Umbilical cord (tissue), 2 donors: ENCODE measurements around a stretch of chr15.

DNA sequence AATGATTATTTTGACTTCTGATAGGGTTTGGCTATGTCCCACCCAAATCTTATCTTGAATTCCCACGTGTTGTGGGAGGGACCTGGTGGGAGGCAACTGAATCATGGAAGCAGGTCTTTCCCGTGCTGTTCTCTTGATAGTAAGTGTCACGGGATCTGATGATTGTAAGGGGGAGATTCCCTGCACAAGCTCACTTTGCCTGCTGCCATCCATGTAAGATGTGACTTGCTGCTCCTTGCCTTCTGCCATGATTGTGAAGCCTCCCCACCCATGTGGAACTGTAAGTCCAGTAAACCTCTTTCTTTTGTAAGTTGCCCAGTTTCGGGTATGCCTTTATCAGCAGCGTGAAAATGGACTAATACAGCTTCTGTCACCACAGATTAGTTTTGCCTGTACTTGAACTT lies 7.2 kb downstream of the FEM1B start:
- RAMPAGE, long total RNA, result no peak

DNA sequence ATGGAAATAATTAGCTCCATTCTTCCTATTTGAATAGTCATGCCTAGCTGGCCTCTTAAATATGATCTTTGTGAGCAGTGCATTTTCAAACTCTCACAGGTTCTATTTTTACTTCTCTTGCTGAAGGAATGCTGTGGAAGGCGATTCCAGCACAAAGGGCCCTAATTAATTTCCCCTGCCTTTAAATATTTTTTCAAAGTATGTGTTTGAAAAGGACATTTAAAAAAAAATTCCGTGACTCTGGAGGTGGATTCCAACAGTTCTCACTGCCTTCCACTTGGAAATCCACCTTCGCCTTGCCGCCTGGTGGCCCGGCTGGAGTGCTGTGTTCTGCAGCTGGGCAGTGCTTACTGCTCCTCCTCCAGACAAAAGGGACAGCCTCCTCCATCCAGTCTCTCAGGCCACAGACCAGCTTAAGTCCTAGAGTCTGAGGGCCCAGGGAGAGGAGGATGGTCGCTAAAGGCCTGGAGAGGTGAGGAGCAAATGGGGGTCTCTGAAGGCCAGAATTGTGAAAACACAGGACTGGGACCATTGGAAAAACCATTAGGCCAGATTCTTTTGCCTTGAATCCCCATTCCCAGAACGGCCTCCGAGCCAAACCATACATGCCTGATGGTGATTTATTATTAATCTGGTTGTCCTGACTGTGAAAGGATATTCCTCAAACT lies 61.4 kb upstream of the CORO2B start:
- RAMPAGE, long total RNA, result no peak

GRCh38 chr15:68700341-68701234 lies 120.1 kb downstream of the ANP32A start:
- RAMPAGE, long total RNA, result no peak

GRCh38 chr15:68730640-68731540 lies 89.8 kb downstream of the ANP32A start:
- RAMPAGE, long total RNA, result no peak

- RAMPAGE, long total RNA, result no peak
Measured at GRCh38 chr15:68807963-68808585, 12.6 kb downstream of the ANP32A start.

DNA sequence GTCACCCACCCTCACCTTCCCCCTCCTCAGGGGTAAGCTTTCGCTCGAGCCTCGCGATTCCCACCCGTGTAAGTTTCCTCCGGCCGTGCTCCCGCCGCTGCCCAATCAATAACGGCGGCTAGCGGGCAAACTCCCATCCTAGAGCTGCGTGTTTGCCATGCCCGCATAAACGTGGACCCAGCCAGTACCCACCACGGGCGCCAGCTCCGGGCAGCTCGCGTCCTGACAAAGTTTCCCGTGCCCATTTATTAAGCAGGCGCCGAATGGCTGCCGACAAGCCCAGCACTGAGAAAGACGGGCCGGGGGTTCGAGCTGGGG lies 1.4 kb downstream of the ANP32A start:
- RAMPAGE, long total RNA, result no peak

GRCh38 chr15:69296473-69297267 lies 2.0 kb upstream of the PAQR5 start:
- RAMPAGE, long total RNA, result no peak

GRCh38 chr15:69453262-69454067 lies 847 bp downstream of the RPLP1 start:
- RAMPAGE, long total RNA, result no peak

GRCh38 chr15:69465964-69466463 lies 13.4 kb downstream of the RPLP1 start:
- RAMPAGE, long total RNA, result no peak

DNA sequence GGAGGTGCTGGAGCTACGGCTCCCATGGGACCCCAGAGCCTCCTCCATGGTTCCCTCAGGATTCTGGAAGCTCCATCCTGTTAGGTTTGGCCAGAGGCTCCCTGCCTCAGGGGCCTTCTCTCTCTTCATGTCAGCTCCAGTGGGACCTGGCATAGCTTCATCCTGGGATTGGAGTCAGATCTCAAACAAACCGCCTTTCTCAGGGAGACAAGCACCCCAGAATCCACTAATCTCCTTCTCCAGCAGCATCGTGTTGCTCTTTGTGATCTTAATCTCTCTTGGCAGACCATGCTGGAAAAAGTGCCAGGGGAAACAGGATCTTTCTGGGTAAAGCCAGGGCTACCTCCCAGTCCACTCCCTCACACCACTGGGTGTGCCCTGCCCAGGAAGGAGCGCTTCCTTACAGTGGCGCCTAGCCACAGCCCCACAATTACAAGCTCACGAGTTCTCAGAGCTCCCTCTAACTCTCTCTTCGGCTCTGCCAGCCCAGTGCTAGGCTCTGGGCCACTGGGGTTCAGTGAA lies 32.2 kb downstream of the RPLP1 start:
- RAMPAGE, long total RNA, result no peak

GRCh38 chr15:69490574-69491102 lies 38.0 kb downstream of the RPLP1 start:
- RAMPAGE, long total RNA, result no peak

DNA sequence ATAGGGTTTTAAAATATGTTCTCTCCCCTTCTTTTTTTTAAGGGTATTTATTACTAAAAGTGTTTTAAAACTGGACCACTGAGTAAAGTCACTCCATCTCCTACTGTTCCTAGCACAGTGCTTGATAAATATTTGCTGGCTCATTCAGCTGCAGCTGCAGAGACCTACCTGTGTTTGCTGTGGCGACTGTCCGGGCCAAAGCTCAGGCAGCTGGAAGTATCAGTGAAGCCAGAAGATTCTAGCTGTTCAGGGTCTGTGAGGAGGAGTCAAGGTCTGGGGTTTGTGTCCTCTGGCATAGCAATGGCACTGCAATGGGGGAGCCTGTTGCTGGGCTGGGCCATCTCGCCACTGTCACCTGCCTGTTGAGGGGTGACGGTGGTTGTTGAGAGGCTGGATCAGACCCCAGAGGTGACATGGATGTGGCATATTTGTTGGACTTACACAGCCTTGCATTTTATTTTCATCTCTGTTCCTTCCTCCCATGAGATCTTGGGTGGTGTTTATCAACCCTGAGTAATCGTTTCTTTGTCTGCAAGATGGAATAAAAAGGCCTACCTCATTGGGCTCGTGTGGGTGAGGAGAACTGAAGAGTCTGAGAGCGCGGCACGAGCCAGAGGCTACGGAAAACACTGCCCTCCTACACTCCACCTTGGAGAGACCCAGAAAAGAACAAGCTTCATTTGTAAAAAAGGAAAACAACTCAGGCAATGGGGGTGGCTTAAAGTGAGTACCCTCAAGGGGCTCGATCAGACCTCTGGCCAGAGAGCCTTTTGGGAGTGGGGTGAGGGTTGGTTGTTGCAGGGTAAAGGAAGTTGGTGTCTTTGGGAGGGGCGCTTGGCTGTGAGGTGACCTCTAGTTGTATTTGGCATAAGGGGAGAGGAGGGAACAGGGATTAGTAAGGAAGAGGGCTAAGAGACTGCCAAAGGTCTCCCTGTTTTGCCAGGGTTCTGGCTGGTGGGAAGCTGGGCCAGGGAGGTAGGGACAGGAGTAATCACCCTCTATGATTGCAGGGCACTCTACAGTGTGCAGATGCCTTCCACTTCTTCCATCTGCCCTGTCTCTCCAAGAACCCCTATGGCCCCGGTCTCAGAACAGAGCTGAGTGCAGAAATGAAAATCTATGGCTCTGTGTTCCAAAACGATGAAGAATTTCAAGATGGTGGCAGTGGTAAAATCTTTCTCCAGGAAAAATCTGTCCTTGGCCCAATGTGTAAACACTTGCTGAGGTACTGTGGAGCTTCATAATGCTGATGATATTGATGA lies 110.4 kb downstream of the RPLP1 start:
- RAMPAGE, long total RNA, result no peak

GRCh38 chr15:69578484-69579330 lies 126.1 kb downstream of the RPLP1 start:
- RAMPAGE, long total RNA, result no peak

DNA sequence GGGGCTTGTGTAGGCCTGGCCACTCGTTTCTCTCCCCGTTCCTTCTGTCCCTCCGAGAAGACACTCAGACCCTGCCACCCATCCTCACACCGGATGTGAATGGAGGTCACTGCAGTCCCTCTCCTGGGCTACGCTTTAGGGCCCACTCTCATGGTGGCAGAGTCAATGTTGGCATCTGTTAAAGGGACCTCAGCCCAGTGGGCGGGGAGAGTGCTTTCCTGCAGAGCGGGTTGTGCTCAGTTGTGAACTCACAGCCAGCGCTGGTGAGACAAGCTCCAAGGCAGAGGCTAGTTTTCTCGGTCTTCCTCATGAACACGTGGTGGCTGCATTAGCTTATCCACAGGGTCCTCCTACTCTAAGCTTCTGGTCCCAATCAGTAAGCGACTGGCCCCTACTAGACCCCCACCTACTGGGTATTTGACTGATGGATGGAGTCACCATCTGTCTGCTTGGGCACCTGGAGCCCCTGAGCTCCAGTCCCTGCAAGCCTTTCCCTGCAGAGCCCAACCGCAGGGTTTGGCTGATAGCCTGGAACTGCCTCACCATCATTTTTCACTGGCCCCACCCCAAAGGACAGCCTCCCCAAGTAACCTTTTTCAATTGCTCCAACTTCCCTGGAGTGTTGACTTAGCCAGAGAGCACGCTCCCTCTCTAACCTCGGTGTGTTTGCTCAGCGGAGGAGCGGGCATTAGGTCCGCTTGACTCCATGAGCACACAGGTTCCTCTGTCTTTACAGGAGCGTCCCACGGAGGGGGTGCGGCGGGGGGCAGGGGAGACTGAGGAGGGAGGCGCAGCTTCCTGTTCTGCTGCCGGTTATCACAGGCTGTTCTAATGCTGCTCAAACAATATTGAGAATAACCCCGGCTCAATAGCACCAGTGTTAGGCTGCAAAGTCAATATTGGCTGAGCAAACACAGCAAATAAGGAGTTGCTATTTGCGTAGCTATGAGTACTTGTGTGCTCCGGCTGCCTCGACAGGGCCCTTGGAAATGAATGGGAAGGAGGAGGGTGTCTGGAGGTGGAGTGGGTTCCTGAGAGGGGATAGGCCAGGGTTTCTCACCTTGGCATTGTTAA lies 141.6 kb downstream of the RPLP1 start:
- RAMPAGE, long total RNA, result no peak

- RAMPAGE, long total RNA, result no peak
Measured at GRCh38 chr15:69812735-69813261, 284.9 kb downstream of the TLE3 start.

GRCh38 chr15:69997813-69998209 lies 99.9 kb downstream of the TLE3 start:
- RAMPAGE, long total RNA, result no peak

DNA sequence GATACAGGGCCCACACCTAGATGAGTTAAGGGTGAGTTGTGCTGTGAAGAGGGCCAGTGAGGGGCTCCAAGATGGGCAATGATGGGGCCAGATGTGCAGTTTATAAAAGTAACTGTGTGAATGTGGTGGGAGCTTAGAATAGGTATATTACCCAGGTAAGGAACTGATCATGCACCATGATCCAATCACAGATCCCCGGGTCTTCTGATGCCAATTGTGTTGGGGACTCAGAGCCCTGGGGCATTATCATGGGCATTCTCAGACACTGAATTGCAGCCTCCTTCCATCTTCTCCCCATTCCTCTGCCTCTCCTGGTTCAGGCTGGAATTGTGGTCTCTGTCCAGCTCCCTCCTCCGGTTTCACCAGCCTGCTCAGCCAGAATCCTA lies 53.7 kb downstream of the TLE3 start:
- RAMPAGE, long total RNA, result no peak

DNA sequence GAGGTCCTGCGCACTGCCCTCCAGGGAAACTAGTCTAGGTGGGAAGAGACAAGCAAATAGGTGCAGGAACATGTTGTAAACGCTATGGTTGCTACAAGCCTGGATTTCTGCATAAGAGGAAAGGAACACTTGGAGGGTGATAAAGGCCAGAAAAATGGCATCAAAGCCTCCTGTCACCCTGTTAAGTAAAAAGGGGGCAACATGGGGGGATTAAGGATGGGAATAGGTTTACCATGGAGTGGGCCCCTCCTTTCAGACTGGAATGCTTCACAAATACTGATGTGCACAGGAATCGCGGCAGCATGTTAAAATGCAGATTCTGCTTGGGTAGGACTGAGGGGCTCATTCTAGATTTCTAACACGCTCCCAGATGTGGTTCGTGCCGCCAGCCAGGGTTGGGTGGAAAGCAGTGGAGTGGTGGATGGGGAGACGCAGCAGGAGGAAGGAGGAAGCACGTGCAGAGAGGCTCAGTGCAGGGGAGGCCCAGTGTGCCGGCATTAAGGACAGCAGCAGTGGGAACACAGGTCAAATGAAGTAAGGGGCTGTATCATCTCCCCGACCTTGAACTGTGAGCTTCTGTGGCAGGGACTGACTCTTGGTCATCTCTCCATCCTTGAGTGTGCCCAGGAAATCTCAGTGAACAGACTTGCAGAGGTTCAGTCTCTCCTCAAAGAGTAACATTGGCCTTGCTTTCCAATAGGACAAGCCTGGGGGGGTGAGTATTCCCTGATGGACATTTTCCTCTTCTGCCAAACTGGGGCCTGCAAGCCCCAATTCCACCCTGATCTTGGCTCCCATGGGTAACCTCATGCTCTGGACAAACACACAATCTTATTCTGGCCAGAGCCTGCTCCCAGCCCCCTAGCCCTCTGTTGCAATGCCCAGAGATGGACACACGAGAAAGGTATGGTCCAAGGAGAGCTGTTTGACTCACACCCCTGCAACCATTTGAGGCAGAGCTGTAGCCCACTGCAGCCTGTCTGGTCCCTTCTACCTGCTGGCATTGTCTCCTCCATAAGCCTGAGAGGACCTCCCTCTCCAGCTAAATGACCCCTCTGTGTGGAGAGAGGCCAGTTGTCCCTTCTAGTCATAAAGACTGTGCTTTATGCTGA lies 51.1 kb downstream of the TLE3 start:
- RAMPAGE, long total RNA, result no peak

DNA sequence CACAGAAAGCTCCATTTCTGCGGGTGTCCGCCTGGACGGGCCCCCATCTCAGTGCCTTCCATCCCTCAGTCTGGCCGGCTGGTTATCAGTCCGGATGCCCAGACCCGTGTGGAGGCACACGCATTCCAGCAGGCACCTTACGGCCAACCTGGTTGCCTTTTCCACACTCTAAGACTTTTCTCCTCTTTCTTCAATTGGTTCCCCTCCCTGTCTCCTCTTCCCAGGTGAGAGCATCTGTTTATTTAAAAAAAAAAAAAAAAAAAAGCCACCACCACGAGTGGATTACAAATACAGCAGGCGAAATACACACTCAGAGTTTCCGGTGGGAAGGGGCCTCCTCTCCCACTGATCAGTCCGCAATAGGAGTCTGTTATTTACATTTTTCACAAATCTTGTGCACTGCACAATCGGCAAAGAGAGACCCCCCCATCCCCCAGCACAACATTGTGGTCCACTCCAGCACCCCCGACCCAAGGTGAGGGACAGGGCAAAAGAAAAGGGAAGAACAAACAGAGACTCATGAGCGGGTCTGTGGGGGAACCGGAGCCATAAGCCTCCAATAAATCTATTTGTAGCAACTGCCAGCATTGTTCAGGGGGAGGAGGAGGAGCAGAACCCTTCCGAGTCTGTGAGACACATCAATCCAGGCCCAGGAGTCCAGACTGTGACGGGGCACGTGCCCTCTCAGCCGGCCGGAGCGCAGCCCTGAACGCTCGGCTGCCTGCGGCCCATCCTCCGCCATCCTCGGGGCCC lies 48.3 kb downstream of the TLE3 start:
- RAMPAGE, long total RNA, result no peak

GRCh38 chr15:70075619-70076584 lies 21.8 kb downstream of the TLE3 start:
- RAMPAGE, long total RNA, result no peak